ENCODE measurements around a stretch of chr5.

DNA sequence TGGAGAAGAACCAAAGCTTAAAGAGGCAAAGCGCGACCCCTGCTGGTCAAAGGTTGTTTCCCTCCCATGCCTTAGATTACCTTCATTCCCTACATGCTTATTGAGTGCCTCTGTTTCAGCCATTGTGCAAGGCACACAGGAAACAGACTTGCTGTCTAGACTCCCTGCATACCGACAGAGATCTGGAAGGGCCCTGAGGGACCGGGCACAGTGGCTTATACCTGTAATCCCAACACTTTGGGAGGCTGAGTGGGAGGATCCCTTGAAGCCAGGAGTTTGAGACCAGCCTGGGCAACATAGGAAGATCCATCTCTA lies 98.4 kb downstream of the PPARGC1B start:
- RRBS, result no CpG with 5 or more reads among the region's 4 CpGs

DNA sequence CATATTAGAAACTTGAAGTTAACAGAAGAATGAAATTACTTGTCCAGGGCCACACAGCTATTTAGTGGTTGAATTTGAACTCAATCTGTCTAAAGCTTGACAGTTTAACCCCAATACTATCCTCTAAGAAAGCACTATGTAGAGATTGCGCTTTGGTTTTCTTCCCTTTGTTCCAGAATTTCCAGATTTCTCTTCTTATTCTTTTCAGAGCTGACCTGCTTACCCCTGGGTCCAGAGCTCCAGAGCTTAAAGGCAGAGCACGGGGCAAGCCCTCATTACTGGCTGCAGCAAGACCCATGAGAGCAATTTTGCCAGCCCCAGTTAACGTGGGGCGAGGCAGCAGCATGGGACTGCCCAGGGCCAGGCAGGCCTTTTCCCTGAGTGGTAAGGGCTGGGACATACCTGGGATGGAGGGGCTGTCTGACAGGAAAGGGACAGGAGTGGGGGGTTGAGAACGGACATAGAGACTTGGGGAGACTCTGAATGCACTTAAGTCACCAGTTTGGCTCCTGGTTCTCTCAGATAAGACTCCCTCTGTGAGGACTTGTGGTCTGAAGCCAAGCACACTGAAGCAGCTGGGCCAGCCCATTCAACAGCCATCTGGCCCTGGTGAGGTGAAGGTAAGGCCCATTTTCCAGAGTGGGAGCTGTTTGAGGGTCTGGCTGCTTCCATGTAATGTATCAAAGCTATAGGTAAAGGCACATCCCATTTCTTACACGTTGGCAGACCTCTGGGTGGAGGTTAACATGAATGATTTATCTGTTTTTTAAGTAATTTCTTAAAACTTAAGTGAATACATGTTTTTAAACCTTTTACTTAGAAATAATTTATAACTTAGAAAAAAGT lies 26.2 kb downstream of the HMGXB3 start:
- RRBS, result no CpG with 5 or more reads among the region's 6 CpGs

DNA sequence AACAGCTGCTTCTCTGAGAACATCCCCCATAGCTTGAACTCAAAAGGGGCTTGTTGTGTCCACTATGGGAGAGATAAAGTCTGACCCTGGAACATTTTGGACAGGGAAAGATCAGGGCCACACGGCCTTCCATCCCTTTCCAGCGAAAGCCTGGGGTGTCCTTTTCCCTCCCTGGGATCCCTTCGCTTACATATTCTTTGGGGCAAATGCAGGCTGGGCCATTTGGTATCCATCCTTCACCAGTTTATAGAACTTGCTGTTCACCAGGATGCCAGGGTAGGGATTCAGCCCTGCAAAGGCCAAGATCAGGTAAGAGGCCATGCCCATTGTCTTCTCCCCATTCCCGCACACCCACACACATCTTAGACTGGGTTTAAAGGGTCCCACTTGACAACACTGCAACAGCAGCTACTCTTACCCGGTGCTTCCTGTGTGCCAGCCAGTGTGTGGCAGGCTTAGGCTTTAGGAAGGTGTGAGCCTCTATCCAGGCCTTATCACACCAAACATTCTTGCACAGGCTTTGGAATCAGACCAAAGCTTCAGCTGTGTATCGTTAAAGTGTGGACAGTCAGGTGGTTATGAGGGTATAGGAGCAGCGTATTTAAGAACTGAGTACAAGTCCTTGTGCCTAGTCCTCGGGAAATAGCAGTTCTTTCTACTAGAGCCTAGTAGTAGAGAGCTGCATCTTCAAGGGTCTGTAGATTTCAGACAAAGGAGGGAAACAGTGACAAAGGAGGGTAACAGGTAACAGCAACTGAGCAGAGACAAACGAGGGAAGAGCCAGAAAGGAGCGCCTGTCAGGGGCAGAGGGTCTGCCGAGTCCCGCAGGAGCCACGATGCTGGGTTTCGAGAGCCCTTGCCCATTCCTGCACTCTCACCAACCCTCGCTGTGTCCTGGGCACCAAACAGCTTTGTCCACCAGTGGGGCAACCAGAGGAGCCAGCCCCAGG lies 31.0 kb downstream of the CSF1R start:
- RRBS, result no CpG with 5 or more reads among the region's 15 CpGs

DNA sequence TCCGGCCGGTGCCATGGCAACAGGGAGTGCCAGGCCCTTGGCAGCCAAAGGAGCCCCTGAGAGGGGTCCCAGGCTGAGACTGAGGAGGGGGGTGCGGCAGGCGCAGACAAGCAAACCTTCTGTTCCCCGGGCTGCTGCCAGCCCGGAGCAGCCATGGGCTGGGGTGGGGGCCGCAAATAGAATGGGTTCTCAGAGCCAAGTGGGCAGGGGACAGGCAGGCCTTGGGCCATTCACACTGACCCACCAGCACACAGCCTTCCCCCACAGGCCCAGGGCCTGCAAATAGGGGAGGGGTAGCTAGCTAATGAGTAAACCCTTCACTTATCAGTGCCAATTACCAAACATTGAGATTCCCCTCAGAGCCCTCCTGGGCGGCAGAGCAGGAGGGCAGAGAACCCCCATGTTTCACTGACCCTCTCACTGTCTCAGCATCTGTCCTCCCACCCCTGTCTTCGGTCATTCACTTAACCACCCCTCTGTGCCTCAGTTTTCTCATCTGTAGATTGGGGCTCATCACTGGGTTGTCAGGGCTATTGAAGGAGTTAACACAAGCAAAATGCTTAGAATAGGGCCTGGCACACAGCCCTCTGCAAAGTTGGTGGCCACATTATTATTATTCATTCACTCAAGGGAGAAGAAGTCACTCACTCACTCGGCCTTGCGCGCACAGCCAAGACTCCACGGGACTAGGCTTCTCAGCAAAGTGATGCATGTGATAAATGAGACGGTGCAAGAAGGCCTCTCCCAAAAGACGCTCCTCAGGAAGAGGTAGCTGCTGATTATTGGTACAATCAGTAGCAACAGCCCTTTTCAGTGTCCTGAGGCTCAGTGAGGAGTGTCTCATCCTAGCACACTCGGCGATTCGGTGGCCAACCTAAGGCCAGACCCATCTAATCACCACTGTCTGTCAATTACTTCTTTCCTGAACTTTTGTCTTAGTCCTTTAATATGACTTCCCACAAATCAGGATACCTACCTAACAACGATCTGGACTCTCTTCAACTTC lies 8.1 kb downstream of the PDGFRB start:
- RRBS, result no CpG with 5 or more reads among the region's 19 CpGs

DNA sequence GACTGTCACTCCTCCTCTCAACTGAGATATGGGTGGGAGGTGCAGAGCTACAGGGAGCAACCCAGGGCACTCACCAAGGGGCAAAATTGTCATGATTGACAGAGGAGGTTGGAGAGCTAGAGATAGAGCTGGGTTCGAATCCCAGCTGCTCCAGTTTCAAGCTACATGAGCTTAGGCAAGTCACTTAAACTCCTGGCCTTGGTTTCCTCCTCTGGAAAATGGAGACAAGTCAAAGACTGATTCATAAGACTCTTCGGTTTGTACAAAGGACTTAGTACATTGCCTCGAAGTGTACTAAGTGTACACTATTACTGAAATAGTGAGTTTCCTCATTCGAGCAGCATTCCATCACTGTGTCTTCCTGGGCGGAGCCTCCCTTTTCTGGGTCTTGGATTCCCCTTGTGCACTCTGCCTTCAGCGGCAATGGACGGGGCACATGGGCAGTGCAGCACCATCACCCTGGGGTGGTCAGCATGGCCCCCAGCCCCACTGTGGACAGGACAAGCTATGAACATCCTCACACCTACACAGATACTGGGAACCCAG lies 2.9 kb upstream of the PDGFRB start:
- RRBS, result no CpG with 5 or more reads among the region's 7 CpGs

DNA sequence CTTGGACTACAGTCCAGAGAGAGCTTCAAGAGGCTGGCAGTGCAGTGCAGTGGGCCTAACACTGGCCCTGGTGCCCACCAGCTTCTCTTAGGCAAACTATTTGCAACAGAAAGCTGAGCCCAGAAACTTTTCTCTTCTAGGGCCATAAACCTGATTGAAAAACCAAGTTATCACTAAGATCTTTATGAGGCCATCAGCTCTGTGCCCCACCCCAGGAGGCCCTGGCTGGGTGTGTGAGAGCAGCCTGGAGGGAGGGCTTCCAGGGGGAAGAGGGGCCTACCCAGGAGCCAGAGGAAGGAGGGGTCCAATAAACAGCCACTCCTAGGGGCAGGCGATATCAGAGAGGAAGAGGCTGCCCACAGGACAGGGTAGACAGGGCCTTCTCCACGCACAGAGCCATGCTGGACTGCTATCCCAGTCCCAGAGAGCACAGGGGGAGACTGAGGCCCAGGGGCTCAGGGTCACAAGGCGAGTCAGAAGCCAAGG lies 4.5 kb upstream of the CDX1 start:
- RRBS, result no CpG with 5 or more reads among the region's 3 CpGs

DNA sequence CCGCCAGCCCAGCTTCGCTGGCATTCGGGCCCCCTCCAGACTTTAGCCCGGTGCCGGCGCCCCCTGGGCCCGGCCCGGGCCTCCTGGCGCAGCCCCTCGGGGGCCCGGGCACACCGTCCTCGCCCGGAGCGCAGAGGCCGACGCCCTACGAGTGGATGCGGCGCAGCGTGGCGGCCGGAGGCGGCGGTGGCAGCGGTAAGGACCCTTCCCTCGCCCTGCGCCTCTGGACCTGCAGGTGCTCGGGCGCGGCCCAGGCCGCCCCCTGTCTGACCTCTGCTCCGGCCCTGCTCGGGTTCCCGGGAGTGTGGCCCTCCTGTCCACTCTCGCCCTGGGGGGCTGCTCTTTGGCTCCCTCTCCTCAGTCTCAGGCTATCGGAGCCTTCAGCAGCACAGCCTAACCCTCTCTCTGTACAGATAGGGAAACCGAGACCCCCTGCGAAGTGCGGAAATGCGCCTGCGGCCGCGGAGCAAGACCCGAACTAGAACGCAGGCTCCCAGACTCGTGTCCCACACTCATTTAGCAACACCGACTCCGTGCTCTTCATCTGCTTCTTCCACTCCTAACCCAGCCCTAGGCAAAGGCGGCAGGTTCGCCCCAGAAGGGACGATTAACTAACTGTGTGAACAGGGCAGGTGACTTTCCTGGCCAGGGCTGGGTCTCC lies 679 bp downstream of the CDX1 start:
- RRBS, result 30% methylated on average over 17 of the region's 52 CpGs

GRCh38 chr5:150291428-150291839 lies 1.9 kb upstream of the CAMK2A start:
- RRBS, result no CpG with 5 or more reads among the region's 4 CpGs

DNA sequence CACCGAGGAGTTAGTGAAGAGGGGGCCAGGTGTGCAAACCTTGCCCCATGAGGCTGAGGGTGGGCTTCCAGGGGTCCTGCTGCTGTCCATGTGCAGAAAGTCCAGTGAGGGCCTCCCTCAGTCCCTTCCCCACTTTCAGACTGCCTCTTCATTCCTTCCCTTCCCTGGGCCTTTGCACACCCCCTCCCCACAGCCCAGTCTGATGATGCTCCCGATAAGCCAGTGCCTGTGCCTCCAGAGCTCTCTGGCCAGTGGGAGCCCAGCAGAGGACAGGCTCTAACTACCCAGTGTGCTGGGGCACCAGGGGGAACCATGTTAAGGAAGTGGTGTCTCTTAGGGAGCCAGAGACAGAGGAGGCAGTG lies 16.1 kb downstream of the TCOF1 start:
- RRBS, result no CpG with 5 or more reads among the region's 2 CpGs

- RRBS, result no CpG with 5 or more reads among the region's 14 CpGs
Observed at GRCh38 chr5:150385973-150386461, 26.7 kb downstream of the CD74 start.

GRCh38 chr5:150435921-150436576 lies 13.5 kb downstream of the RPS14 start:
- RRBS, result no CpG with 5 or more reads among the region's 12 CpGs

- RRBS, result 49% methylated on average over 2 of the region's 16 CpGs
Observed at GRCh38 chr5:150441774-150442415, 7.6 kb downstream of the RPS14 start.

DNA sequence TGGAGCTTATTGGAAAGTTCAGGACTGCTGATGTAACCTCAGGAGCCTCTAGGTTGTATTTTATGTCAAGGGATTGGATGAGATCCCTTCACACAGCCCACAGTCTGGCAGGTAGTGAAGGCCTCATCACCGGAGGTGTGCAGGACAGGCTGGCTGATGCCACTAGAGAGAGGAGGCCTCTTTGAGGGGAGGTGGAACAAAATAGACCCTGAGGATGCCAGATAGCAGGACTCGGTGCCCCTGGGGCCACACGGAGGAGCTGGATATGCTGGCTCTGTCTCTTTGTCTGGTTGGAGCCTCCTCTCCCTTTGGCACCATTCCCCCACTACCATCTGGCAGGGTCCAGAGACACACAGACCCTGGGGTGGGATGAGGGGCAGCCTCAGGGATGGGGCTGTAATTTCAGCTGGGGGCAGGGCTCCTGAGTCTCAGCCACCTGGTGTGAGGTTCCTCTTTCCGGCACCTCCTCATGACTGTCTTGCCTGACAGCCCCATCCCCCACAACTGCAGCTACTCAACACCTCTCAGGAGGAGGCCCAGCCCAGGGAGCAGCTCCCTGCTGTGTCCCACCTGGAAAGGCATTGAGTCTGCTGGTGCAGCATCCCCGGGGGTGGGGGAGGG lies 11.5 kb upstream of the RPS14 start:
- RRBS, result no CpG with 5 or more reads among the region's 5 CpGs

DNA sequence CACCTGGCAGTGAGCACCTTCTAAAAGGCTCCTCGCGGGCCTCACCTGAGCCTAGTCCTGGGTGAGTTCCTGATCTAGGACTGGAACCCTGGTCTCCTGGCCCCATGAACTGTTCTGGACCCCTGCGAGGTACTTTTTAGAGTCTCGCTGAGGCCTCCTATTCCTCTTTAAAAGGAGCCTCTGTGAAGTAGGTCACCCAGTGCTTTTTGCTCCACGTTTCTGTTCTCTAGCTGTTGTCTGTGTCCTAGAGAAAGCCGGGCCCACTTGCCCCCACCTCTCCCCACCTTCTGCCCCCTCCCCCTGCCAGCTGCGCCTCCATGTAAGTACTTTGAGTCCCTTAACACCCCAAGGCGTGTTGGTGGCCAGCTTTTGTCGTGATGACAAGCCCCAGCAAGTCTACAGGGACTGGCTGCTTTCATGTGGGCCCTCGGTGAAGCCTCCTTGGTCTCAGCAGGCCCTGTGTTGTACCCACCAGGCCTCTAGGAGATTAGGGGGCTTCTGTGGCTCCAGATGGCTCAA lies 1.5 kb upstream of the NDST1 start:
- RRBS, result no CpG with 5 or more reads among the region's 10 CpGs

DNA sequence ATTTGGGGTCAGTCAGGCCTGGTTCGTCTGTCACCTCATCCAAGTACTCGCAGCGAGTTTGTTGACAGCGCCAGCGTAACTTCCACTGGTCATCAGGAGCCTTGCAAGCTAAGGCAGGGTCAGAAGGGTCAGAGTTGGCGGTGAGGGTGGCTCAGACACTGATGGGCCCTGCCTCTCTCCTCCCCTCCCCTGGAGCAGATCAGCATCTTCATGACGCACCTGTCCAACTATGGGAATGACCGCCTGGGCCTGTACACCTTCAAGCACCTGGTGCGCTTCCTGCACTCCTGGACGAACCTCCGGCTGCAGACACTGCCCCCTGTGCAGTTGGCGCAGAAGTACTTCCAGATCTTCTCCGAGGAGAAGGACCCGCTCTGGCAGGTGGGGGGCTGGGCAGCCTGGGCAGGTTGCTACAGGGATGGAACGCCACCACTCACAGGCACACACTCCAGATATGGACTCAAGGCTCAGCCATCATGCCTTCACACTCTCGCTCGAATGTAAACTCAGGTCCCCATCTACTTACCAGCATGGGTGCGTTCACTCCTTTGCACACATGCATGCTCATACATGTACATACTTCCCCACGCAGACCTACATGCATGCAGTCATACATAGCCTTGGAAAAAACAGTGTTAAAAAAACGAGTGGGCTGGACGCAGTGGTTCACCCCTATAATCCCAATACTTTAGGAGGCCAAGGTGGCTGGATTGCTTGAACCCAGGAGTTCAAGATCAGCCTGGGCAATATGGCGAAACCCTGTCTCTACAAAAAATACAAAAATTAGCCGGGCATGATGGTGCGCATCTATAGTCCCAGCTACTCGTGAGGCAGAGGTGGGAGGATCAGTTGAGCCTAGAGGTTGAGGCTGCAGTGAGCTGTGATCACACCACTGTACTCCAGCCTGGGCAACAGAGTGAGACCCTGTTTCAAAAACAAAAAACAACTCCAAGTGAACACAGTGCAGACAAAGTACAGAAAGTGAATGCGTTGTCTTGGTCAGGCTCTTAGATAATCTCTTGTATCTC lies 32.3 kb downstream of the NDST1 start:
- RRBS, result no CpG with 5 or more reads among the region's 26 CpGs

- RRBS, result no CpG with 5 or more reads among the region's 7 CpGs
Observed at GRCh38 chr5:150584413-150584889, 56.0 kb upstream of the SYNPO start.

- RRBS, result no CpG with 5 or more reads among the region's 10 CpGs
Observed at GRCh38 chr5:150644188-150645135, 4.0 kb downstream of the SYNPO start.

GRCh38 chr5:150699410-150699880 lies 1.4 kb downstream of the RBM22 start:
- RRBS, result no CpG with 5 or more reads among the region's 4 CpGs

GRCh38 chr5:150704053-150704457 lies 3.2 kb upstream of the RBM22 start:
- RRBS, result no CpG with 5 or more reads among the region's 3 CpGs

DNA sequence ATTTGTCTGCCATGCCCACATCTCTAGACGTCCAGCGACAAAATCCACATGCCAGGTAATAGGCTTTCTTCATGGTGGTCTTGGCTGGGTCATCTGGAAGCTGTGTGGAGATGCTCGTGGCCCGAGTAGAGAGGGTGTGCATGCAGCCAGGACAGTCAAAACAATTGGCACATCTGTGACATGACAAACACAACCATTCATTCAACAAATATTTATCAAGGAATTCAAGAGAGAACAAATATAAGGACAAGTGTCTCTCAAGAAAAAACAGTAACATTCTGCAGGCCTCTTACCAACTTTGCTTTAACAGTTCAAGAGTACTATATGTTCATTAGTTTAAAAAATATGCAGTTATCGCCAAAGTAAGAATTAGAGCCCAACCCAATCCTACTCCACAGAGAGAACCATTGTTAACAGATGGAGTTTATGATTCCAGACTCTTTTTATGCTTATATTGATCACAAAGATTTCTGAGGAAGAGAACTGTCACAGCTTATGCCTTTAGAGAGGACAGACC lies 5.3 kb downstream of the DCTN4 start:
- RRBS, result no CpG with 5 or more reads among the region's 5 CpGs

All from non-pigmented ciliary epithelial cell (primary cell).